Peritoneum (tissue), 1 donor: Measurements from ENCODE around the genes DDTL and SPECC1L.

GRCh38 chr22:23882681-23882964, 11.6 kb upstream of the MIF start:
- PRO-cap: no peak

DNA sequence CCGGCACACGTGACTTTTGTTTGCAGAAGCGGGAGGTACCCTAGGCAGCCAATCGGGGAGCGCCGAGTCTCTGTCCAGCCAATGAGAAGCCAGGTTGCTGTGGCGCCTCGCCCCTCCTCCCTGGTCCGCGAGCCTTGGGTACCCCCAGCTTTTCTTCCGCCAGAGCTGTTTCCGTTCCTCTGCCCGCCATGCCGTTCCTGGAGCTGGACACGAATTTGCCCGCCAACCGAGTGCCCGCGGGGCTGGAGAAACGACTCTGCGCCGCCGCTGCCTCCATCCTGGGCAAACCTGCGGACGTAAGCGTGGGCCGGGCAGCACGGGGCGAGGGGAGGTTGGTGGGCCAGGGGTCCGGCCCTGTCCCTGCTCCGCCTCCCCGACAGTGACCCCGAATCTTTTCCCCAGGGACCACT, at the start of gene DDTL:
DDTL (plus strand) TSS at position 162 of the 410 bp plus-strand sequence.
- PRO-cap: no peak

- PRO-cap: no peak
Observed at GRCh38 chr22:23971263-23972326, 2.6 kb downstream of the DDT start.

- PRO-cap: no peak
Observed at GRCh38 chr22:23979637-23980320, 5.5 kb upstream of the DDT start.

DNA sequence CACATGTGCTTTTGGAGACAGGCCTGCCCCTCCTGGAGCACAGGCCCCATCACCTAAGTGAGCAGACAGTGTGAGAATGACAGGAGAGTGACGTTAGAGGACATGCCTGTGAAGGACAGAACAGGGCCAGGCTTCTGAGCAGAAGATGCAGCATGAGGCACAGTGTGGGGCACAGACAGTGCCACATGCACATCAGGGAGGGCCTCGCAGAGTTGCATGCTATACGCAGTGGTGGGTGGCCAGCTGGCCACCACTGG, 36.5 kb upstream of the SUSD2 start:
- PRO-cap: no peak

DNA sequence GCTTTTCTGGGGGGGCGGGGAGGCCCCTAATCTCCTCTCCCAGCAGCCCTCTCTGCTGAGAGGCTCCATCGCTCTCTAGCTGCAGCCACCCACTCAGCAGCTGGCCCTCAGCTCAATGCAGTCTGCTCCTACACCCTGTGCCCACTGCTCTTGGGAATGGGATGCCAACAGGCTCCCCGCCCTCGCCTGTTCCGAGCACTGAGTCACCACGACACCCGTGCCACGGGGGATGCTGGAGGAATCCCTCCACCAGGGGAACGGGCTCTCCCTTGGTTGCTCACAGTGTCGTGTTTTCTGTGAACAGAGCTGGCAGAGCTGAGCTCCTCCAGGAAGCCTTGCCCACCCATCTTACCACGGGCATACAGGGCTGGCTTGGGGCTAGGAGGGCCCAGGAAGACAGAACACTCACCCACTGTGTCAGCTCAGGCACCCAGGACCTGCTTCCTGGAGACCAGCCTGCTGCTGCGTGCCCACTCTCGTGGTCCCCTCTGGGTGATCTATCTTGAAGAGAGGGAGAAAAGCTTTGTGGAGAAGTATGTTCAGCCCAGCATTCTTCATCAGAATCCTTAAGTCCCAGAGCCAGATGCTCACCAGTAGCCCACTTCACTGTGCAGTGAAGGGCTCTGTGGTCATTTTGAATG, 23.3 kb upstream of the SUSD2 start:
- PRO-cap: no peak

- PRO-cap: no peak
Observed at GRCh38 chr22:24183169-24183962, 2.1 kb downstream of the SUSD2 start.

DNA sequence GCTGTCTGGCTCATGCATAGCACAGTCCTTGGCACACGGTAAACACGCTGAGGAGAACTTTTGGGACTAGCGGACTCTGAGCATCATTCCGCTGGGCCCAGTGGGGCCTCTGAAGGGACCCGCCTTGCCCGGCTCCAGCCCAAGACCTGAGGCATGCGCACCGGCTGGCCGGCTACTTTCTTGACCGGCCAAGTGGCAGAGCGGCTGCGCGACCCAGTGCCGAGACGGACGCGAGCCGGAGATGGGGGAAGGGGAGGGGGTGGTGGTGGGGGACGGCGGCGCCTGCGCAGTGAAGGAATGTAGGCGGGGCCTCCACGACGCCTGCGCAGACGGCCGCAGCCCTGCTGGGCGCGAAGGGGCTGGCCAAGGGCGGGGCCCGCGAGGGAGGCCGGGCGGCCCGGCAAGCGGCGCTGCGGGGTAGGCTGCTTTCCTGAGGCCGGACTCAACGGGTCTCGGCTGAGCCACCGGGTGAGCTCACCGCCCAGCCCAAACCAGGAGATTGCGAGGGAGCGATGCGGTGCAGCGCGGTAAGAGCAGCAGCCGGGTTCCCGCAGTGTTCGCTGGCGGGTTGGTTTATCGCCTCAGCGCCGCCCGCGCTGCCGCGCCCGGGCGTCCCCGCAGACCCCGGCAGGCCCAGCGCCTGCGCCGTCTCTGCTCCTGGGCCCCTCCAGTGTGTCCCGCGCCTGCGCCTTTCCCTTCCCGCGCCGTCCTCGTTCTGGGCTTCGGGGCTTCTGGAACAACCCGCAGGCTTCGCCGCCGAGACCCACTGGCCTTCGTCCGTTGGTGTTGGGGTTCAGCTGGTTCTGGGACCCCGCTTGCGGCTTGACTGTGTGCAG, at the start of gene SPECC1L:
SPECC1L (plus strand) TSS at position 375 of the 836 bp plus-strand sequence.
- PRO-cap: no peak

- PRO-cap: no peak
Observed at GRCh38 chr22:24271293-24271996, 814 bp downstream of the SPECC1L start.

GRCh38 chr22:24383996-24384499, 43.4 kb upstream of the ADORA2A start:
- PRO-cap: no peak

DNA sequence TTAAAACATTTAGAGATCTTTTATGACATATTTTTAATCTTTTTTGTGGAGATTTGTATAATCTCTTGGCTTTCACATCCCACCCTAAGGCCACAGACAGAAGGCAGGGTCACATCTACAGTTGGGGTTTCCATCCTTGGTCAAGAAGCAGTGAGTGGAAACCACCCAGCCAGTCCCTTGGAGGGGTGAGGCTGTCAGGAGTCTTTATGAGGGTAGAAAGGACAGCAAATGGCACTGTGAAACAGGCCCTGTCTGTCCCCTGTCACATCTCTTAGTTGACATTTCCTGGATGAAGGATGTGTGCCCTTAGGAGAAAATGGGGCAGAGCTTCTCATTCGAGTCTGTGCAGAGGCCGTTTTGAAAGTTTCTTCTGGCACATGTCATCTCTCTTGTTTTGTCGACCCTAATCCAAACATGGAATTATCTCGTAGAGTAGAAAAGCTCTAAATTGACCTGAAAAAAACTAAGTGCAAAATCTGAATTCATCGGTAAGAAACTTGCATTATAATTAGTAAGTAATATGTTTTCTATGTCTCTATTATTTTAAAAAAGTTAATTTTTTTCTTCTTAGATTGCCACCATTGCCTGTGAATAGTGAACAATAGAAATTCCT, 24.4 kb upstream of the ADORA2A start:
- PRO-cap: no peak

DNA sequence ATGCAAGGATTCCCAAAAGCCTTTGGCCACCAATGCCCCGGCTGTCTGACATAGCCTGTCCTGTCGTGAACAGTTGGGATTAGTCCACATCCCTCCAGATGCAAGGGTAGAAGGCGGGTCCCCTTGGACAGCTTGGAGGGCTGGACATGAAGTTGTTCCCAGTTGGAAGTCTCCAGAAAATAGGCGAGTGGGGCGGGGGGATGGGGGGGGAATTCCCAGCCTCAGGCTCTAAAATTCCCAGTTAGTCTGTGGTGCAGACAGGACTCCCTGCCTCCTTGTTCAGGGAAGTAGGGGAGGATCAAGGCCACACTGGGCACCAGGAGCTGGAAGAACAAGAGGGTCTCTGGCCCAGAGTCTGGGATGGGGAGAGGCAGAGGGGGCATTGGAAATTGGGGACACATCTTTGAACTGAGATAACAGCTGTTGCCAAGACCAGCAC, 5.2 kb upstream of the ADORA2A start:
- PRO-cap: no peak

- PRO-cap: no peak
Observed at GRCh38 chr22:24425456-24426123, 1.8 kb upstream of the ADORA2A start.

- PRO-cap: no peak
Observed at GRCh38 chr22:24460569-24461134, 33.3 kb downstream of the ADORA2A start.

DNA sequence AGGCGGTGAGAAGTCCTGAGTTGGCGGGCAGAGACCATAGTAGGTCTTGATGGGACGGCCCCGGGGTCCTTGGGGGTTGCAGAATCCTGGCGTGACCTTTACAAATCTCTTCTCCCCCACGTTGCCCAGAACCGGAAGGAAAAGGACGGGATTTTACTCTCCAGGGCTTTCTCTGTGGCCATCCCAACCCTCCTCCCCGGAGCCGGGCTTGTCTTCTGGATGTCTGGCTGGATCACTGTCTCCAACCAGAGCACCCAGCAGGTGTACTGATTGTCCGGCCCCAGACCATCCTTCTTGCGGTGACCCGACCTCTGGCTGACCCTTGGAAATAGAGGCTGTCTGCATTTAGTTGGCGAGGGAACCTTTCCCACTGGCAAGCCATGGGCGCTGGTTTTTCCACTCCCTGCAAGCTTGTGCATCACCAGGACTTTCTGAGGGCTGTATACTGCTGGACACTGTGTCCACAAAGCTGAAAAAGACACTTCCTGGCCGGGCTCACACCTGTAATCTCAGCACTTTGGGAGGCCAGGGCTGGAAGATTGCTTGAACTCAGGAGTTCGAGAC, 558 bp downstream of the UPB1 start:
- PRO-cap: no peak

DNA sequence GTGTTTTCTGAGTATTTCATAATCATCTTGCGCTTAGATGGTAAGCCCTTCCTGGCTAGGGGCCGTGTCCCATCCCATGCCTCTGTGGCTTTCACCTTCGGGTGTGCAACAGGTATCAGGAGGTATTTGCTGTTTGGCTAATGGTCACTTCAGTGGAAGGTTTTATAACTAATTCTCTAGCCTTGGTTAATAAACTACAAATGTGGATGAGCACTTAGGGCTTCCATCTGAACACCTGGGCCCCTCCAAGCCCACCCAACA, 4.1 kb downstream of the UPB1 start:
- PRO-cap: no peak

DNA sequence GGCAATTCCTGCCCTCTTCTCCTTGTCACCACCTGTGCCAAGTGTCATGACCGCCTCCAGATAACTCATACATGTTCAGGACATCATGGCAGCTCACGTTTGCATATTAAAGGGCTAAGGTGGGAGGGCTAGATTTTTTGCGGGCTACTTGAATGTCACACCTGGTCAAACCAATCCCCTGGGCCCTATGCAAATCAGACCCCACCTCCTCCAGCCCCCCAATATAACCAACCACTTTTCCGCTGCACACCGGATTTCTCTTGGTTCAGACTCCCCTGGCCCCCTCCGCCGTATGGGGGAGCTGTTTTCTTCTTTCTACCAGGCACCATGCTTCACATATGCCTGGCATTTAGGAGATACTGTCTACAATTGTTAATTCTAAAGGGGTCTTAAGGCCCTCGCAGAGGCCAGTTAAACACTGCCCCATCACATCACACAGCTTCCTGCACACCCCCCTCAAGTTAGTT, 12.6 kb downstream of the UPB1 start:
- PRO-cap: no peak

DNA sequence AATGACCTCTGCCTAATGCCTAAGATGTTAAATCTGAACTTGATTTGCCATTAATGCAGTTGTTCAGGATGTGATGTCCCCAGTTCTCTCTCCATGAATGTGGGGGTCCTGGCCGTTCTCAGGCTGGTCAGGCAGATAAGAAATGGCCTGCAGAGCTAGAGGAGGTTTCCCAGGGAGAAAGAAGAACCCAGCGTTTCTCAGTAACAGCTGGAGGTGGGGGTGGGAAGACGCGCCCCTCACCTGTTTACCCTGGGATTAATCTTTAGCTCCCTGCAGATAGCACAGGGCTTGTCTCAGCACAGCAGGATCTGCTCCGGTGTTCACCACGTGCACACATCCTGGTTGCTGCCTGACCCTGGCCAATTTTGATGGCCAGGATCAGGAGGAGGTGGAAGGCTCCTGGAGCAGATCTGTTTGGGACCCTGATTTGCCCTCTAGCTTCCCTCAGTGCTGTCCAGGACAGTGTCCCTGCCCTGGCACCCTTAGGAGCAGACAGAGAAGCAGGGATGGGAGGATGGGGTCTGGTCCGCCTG, 19.0 kb downstream of the UPB1 start:
- PRO-cap: no peak

DNA sequence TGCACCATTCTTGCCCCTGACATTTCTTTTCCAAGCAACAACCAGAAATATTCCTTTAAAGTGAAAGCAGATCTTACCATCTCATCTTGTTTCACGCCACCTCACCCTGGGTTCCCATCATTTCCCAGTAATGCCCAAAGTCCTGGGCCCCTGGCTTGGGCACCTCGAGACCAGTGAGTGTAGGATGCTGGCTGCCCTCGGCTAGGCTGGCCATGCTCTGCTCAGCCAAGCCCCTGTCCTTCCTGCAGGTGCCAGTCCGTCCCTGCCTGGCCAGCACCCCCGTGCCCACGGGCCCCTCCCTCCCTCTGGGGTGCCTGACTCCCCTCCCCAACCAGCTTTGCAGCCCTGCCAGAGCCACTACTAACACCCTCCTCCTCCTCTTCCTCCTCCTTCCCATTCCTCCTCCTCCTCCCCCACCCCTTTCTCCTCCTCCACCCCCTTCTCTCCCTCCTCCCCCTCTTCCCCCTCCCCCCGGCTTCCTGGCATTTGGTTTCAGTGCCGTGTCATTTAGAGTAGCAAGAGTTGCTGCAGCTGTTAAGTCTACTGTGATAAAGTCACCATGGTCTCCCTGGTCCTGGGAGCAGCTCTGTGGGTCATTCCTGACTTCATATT, 78.6 kb downstream of the PIWIL3 start:
- PRO-cap: no peak

DNA sequence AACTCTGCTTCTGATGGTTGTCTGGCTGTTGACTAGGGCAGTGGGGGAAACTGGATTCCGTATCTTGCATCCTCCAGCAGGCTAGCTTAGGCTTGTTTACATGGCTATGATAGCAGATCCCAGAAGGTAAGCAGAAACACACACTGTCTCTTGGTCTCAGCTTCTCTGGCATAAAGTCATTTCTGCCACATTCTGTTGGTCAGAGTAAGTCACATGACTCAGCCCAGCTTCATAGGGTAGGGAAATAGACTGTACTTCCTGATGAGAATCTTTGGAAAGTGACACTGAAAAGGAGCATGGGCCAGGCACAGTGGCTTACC, 19.3 kb downstream of the LHFPL7 start:
- PRO-cap: no peak